CD14-positive monocyte (primary cell): ENCODE data around the gene RNF111.

GRCh38 chr15:58522658-58523356 is 91.0 kb downstream of the LIPC start:
- CAGE, long polyA plus RNA, result no peak

DNA sequence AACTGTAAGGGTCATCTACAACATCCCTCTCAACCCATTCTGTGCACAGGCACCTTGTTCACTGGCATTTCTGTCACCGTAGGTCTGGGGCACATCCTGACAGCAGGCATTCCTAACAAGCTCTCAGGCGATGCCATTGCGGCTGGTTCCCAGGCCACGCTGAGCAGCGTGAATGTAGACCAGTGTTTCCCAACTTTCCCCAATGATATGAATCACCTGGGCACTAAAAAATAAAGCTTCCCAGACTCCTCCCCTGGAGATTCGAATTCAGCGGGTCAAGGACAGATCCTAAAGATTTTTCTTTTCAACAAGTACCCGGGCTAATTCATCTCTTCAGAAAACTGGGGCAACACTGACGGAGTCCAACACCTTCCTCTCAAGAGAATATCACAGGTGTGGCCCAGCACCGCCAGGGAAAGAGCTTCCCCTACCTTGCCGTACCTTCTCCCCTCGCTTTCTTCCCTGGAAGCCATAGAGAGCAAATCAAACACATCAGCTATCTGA is 143.4 kb downstream of the LIPC start:
- CAGE, long polyA plus RNA, result no peak

GRCh38 chr15:58760462-58760903 is 10.6 kb upstream of the MINDY2 start:
- CAGE, long polyA plus RNA, result no peak

- CAGE, long polyA plus RNA, result no peak
Observed at GRCh38 chr15:58886892-58887729, 46.4 kb downstream of the SLTM start.

GRCh38 chr15:58932627-58932894 is 918 bp downstream of the SLTM start:
- CAGE, long polyA plus RNA, result no peak

DNA sequence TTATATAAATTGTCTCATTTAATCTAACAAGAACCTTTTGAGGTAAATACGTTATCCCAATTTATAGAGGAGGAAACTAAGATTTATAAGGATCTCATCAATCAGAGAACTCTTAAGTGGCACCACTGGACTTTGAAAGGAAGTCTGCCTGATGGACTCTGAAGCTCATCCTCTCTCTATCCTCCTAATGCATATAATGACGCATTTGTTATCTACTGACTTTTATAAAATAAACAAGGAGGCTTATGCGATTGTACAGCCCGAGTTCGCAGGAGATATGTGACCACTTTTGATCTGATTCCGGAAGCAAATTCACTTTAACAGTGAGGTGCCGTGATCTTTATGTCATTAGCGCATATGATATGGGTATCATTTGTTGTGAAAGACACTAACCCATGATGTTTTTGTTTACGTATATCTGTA is 506 bp upstream of the RNF111 start:
- CAGE, long polyA plus RNA, result no peak

- CAGE, long polyA plus RNA, result no peak
Observed at GRCh38 chr15:58987369-58988251, at the start of gene RNF111. RNF111 (plus strand) TSS chr15:58987663.

GRCh38 chr15:59175696-59176075 is 31.0 kb upstream of the LDHAL6B start:
- CAGE, long polyA plus RNA, result no peak

DNA sequence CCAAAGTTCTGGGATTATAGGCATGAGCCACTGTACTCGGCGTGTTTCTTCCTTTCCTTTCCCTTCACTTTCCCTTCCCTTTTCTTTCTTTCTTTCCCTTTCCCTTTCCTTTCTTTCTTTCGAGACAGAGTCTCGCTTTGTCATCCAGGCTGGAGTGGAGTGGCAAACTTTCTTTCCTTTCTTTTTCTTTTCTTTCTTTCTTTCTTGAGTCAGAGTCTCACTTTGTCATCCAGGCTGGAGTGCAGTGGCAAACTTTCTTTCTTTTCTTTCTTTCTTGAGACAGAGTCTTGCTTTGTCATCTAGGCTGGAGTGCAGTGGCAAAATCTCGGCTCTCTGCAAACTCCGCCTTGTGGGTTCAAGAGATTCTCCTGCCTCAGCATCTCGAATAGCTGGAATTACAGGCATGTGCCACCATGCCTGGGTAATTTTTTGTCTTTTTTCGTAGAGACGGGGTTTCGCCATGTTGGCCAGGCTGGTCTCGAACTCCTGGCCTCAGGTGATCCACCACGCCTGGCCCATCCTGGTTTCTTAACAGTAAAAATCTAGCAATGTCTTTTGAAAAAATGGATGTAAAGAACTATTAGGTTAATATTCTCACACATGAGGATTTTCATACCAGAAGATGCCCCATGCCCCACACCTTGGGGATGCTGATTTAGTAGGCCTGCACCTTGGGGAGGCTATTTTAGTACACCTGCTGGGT is 17.2 kb upstream of the LDHAL6B start:
- CAGE, long polyA plus RNA, result no peak

DNA sequence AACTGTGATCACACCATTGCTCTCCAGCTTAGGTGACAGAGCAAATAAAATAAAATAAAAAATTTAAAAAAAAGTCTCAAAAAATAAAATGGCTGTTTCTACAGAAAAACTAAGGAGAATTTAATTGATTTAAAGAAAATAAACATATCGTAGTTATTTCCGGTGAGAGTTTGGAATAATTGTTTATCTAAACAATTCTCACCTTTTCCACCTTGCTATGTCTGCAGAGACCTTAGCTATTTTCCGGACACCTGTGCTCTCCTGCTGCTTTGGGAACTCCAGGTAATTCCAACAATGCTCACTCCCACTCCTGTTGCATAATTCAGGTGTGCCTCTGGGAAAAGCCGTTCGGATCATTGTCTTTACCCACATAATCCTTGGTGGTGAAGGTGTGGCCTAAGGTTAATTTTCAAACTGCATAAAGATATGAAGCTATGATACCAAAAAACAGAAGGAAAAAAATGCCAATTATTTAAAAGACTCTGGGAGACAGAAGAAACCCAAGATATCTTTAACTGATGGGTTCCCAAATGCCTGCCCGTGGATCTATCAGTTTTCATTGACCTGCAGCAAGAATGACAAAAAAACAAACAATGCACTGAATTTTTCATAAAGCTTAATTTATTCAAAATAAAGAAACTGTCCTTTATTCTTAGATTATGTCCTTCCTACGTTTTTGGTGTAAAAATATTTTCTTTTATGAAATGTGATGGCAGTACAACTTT is 59.4 kb downstream of the LDHAL6B start:
- CAGE, long polyA plus RNA, result no peak

DNA sequence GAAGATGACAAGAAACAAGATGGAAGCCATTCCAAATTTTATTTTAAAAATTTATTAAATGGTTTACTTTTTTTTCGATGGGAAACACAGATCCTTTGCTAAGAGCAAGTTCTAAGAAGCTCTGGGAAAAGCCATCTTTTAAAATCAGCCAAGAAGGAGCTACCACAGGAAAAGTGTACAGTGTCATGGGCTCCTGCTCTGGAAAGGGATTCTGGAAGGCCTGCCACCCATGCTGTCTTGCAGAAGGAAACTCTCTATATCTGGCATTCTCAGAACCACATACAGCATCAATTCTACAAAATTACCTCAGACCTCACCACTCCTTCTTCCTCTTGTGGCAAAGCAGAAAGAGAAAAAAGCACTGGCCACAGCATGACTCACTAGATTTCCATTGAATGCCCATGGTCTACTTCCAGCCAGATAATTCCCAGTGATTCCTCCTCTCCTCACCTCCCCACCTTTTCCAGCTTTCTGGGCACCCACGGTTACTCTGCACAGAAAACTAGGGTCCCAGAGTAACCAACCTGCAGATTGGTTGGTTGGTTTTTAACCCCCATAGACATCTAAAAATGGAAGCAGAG is 67.4 kb downstream of the LDHAL6B start:
- CAGE, long polyA plus RNA, result no peak

DNA sequence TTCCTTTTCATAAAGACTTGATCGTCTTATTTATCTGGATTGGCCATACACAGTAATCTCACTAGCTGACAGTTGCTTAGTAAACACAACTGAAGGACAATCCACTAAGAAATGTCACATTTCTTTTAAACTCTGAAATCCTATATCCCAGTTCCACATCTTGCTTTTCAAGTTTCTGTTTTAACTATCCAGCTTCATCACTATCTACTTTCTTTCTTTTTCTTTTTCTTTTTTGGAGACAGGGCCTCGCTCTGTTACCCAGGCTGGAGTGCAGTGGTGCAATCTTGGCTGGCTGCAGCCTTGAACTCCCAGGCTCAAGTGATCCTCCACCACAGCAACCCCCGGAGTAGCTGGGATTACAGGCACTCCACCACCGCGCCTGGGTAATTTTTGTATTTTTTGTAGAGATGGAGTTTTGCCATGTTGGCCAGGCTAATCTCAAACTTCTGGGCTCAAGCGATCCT is 39.6 kb downstream of the MYO1E start:
- CAGE, long polyA plus RNA, result no peak

- CAGE, long polyA plus RNA, result no peak
Observed at GRCh38 chr15:59555627-59556120, 55.9 kb upstream of the GCNT3 start.

DNA sequence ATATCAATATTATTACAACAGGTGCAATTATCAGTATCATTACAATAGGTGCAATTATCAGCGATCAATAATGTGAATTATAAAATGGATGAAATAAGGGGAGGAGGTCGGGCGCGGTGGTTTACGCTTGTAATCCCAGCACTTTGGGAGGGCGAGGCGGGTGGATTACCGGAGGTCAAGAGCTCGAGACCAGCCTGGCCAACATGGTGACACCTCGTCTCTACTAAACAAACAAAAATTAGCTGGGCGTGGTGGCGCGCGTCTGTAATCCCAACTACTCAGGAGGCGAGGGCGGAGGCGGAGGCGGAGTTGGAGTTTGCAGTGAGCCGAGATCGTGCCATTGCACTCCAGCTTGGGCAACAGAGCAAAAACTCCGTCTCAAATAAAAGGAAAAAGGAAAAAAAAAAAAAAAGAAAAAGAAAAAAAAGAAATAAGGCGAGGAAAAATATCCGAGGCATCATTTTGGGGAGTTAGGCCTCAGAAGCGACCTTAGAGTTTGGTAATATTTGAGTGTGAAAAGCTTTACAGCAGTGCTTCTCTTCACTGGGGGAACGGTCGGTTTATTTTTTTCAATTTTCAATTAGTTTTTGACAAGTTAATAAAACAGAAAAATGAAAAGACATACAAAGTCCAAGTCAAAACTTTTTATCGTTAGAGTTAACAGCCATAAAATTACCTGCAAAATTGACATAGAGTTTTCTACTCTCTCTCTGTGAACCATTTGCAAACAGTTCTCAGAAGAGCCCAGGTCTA is 769 bp upstream of the BNIP2 start:
- CAGE, long polyA plus RNA, result no peak

DNA sequence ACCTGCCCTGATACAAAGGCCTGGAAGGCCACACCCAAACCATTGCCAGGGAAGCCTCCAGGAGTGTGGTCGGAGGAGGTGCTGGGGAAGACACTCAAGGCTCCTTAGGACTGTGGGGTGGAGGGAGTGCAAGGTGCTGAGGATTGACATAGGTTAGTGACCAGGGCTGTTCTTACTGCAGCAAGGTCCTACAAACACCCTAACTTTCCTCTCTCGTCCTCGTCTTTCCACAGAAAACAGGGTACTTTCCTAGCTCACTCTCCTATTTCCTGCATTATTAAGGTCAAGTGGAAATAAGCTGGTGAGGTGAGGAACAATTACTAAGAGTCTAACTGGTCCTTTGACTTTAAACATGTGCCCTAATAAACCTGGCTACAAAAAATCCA is 50.0 kb downstream of the ANXA2 start:
- CAGE, long polyA plus RNA, result no peak

DNA sequence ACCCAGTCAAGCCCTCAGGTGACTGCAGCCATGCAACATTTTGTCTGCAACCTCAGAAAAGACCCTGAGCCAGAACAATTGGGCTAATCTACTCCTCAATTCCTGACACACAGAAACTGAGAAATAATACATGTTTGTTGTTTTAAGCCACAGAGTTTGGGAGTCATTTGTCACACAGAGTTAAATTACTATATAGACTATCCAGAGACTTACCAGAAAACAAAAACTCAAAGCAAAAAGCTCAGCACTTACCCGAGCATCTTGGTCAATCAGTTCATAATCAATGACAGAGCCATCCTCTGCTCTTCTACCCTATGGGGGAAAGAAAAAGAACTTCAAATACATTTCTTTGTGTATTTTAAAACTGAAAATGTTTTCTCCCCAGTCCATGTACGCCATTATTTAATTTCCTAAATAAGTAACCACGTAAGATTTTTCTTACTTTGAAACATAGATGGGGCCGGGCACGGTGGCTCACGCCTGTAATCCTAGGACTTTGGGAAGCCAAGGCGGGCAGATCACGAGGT is 43.8 kb downstream of the ANXA2 start:
- CAGE, long polyA plus RNA, result no peak

GRCh38 chr15:60569693-60570233 is 90.8 kb upstream of the ICE2 start:
- CAGE, long polyA plus RNA, result no peak

DNA sequence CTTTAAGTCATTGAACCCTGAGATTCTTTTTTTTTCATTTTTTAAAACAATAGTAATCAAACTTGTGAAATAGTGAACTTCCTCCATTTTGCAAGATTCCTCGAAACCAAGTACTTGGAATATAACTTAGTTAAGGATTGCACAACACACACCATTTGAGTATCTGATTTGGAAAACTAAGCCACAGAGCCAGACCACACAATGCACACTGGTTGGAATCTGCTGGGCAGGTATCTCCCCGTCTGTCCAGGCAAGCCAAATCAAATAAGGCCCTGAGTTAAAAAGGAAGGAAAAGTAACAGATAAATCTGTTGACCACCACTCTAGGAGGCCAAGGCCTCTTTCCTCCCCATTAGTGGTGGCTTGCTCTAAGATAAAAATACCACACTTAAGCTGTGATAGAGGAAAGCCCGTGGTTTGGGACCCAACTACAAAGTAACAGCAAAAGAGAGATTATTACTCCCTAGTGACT is 177.6 kb upstream of the ICE2 start:
- CAGE, long polyA plus RNA, result no peak

GRCh38 chr15:60695497-60696066 is 216.6 kb upstream of the ICE2 start:
- CAGE, long polyA plus RNA, result no peak

GRCh38 chr15:60722252-60722796 is 243.4 kb upstream of the ICE2 start:
- CAGE, long polyA plus RNA, result no peak